Epithelial cell of proximal tubule (primary cell): ENCODE measurements around a stretch of chr18.

GRCh38 chr18:182232-182899 is 24.0 kb downstream of the USP14 start:
- RAMPAGE, long total RNA = no peak
- RRBS = no CpG with 5 or more reads among the region's 2 CpGs

DNA sequence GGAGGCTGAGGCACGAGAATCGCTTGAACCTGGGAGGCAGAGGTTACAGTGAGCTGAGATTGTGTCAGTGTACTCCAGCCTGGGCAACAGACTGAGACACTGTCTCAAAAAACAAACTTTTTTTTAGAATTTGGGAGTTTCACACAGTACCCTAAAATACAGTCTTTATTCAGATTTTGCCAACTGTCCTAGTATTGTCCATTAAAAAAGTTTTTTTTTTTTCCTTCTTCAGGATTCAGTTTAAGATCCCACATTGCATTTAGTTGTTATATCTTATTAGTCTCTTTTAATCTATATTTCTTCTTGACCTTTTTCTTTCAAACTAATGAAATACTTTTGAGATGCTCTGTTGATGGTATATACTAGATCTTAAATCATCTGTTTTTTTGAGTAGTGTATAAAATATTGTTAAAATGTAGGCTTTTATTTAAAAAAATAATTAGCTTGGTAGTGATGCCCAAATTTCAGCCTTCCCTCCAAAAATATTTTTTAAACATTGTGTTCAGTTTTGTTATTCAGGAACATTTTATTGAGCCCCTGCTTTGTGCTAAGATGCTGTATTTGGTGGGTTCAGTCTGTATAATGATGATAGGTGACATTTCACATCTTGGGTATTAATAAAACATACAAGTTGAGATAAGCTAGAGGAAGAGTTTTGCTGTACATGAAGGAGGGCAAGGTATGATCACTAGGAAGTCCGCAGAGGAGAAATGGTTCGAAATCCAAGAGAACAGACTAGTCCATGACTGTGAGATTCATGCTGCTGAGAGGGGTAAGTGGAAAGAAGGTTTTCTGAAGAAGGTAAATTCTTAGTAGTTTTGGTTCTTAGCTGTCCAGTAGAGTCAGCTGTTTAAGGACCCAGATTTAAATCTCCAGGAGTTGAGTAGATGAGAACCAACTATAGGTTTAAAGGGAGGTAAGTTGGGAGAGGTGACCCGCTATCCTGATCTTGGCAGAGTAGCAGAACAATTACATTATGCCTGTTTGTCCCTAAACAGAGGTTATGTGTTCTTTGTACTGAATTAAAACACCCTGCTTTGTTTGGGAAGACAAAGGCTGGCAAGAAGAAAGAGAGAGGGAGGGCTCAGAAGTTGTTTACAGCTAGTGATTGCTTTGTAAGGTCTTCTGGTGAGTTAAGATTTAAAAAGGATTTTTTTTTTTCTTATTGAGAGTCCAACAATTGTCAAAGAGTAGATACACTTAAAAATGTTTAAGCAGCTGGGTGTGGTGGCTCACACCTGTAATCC is 36.9 kb downstream of the USP14 start:
- RAMPAGE, long total RNA = no peak
- RRBS = no CpG with 5 or more reads among the region's 5 CpGs

GRCh38 chr18:204130-204741 is 45.9 kb downstream of the USP14 start:
- RAMPAGE, long total RNA = no peak
- RRBS = no CpG with 5 or more reads among the region's 1 CpG

GRCh38 chr18:666327-667452 is 9.2 kb downstream of the TYMS start:
- RAMPAGE, long total RNA = no peak
- RRBS = no CpG with 5 or more reads among the region's 6 CpGs

- RAMPAGE, long total RNA = no peak
- RRBS = no CpG with 5 or more reads among the region's 10 CpGs
Observed at GRCh38 chr18:810139-811179, 1.6 kb downstream of the YES1 start.

- RAMPAGE, long total RNA = no peak
- RRBS = 8% methylated on average over 5 of the region's 38 CpGs
Observed at GRCh38 chr18:906591-907135, 2.0 kb downstream of the ADCYAP1 start.

GRCh38 chr18:2605671-2606259 is 34.4 kb downstream of the NDC80 start:
- RAMPAGE, long total RNA = no peak
- RRBS = no CpG with 5 or more reads among the region's 1 CpG

DNA sequence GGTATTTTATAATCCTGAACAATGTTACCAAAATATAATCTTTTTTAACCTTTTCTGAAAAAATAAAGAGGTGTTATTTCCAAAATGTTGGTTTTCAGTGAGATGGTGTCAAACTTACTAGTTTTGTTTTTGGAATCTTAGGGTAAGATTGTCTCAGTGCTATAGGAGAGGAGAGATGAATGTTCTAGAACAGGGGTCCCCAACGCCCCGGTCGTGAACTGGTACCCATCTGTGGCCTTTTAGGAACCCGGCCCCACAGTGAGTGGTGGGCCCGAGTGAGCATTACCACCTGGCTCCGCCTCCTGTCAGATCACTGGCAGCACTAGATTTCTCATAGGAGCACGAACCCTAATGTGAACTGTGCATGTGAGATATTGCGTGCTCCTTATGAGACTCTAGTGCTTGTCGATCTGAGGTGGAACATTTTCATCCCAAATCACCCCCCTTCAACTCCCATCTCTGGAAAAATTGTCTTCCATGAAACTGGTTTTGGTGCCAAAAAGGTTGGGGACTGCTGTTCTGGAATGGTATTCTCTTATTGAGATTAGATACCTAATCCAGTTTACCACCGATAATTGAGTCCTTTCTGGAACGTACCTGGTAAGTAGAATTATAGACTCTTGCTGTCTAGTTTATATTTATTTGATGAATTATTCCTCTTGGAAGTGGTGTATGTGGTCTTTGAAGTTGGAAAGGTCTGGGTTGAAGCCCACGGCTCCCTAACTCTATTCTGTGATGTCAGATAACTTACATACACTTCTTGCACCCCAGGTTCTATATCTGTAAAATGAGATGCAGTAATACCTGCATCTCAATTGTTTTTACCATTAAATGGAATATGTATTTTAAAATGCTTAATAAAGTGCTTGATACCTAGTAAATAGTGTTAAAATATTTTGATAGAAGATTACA is 40.8 kb downstream of the SMCHD1 start:
- RAMPAGE, long total RNA = no peak
- RRBS = no CpG with 5 or more reads among the region's 12 CpGs

- RAMPAGE, long total RNA = no peak
- RRBS = no CpG with 5 or more reads among the region's 6 CpGs
Observed at GRCh38 chr18:2703024-2704035, 47.8 kb downstream of the SMCHD1 start.

DNA sequence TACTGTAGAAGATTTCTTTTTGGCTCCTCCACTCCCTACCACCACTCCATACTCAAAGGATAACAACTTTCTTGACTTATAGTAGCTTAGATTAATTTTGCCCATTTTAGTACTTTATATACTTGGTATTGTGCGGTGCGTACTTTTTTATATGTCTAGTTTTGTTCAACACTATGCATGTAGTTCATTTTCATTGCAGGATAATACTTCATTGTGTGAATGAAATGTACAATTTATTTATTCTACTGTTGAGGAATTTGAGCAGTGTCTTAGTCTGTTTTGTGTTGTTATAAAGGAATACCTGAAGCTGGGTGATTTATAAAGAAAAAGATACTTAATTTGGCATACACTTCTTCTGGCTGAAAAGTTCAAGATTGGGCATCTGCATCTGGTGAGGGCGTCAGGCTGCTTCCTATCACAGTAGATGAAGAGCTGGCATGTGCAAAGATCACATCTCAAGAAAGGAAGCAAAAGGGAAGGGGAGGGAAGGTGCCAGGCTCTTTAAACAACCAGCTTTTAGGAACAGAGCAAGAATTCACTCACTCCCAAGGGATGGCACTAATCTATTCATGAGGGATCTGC is 60.0 kb upstream of the EMILIN2 start:
- RAMPAGE, long total RNA = no peak
- RRBS = no CpG with 5 or more reads among the region's 3 CpGs

DNA sequence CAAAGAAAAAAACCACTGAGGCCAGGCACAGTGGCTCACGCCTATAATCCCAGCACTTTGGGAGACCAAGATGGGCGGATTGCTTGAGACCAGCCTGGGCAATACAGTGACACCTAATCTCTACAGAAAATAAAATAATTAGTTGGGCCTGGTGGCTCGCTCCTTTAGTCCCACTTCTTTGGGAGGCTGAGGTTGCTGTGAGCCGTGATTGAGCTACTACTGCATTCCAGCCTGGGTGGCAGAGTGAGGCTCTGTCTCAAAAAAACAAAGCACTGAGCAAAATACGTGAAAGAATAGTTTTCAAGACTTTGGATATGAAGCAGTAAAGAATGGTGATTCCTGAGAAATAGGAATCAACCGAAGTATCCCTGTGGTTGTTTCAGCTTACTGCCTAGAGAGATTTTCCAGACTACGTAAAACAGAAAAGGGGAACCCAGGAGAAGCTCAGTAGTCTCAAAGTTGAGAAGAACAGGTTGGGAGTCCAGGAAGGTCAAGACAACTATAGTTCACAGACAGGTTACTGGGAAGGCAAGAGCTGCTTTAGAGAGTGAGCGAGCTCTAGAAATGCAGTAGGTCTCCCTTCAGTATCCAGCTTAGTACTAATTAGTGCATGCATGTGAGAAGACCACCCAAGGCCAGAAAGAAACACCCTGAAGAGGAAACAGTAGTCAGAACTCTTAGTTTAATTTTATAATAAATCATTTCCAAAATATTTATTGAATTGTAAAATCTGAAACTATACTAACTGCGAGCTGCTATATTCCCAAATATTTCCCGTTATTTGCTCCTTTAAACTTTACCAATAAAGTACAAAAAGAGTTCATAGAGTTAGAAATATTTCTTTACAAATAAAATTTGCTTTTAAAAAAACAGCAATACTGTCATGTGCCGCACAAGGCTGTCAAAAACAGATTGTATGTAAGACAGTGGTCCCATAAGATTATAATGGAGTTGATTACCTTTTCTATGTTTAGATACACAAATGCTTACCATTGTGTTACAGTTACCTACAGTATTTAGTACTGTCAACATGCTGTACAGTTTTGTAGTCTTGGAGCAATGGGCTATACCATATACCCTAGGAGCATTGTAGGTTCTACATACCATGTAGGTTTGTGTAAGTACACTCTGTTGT is 55.1 kb upstream of the EMILIN2 start:
- RAMPAGE, long total RNA = no peak
- RRBS = no CpG with 5 or more reads among the region's 11 CpGs

GRCh38 chr18:2847535-2848229 is 876 bp downstream of the EMILIN2 start:
- RAMPAGE, long total RNA = no peak
- RRBS = 3% methylated on average over 30 of the region's 58 CpGs

GRCh38 chr18:2961733-2962341 is 51.1 kb downstream of the LPIN2 start:
- RAMPAGE, long total RNA = no peak
- RRBS = no CpG with 5 or more reads among the region's 6 CpGs

DNA sequence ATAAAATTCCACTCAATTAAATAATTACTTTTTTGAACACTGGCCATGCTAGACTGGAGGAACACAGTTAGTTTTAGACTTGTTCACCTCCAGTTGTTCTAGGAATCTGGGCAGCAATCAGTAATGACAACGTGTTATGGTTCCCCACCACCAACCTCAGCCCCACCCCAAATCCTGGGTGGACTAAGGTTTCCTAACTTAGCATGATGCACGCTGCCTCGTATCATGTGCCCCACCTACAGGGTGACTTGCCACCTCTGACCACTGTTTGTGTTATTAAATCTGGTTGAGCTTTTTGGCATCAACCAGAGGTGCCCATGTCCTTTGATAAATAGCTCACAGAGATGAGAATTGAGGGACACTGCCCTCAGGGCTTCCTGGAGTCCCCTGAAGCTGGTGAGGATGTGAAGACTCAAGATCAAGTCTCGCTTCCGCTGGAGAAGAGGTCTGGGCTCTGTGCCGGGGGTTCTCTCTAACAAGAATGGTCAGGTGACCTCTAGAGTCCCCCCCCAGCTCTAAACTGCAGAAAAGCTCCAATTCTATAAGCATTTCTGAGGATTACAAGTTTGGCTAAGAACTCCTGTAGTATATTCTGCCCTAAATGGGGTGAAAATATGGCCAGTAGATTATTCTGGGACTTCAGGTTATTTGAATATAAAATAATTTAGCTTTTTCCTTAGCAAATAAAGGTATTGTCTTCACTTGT is 32.5 kb downstream of the LPIN2 start:
- RAMPAGE, long total RNA = no peak
- RRBS = no CpG with 5 or more reads among the region's 6 CpGs

GRCh38 chr18:3049964-3050405 is 37.0 kb upstream of the LPIN2 start:
- RAMPAGE, long total RNA = no peak
- RRBS = no CpG with 5 or more reads among the region's 5 CpGs

DNA sequence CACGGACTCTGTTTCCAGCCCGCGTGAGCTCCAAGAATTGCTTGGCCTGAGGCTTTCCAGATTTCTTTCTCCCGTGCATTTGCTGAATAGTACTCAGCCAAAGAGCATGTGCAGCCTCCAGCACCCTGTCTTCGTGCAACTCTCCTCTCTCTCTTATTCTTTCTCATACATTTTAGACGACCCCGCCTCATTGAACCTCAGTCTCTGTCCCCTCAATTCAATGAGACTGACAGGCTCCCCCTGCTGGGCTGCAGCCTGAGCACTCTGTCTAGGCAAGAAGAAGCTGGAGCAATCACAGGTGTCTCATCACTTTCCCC is 49.9 kb upstream of the LPIN2 start:
- RAMPAGE, long total RNA = no peak
- RRBS = no CpG with 5 or more reads among the region's 7 CpGs

GRCh38 chr18:3079082-3079618 is 66.2 kb upstream of the LPIN2 start:
- RAMPAGE, long total RNA = no peak
- RRBS = no CpG with 5 or more reads among the region's 8 CpGs

DNA sequence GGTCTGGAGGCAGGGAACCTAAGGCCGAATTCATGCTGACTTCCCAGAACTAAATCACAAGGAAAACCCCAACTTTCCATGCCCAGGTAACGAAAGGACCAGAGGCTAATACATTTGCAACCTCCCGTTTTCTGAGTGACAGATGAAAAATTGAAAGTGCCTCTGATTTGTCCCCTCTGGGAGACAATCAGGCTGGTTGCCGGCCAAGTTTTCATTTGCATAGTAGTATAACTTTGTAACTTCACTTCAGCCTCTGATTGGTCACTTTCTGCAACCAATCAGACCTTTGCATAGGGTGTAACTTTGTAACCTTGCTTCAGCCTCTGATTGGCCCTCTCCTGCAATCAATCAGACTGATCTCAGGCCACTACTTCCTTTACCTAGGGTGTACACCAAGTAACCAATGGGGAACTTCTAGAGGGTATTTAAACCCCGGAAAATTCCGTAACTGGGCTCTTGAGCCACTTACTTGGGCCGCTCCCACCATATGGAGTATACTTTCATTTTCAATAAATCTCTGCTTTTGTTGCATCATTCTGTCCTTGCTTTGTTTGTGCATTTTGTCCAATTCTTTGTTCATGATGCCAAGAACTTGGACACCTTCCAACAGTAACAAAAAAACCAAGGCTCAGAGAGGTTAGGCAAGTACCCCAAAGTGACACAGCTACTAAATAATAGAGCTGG is 10.7 kb upstream of the MYOM1 start:
- RAMPAGE, long total RNA = no peak
- RRBS = no CpG with 5 or more reads among the region's 7 CpGs

GRCh38 chr18:3255406-3256483 is 6.2 kb upstream of the MYL12B start:
- RAMPAGE, long total RNA = no peak
- RRBS = no CpG with 5 or more reads among the region's 10 CpGs

DNA sequence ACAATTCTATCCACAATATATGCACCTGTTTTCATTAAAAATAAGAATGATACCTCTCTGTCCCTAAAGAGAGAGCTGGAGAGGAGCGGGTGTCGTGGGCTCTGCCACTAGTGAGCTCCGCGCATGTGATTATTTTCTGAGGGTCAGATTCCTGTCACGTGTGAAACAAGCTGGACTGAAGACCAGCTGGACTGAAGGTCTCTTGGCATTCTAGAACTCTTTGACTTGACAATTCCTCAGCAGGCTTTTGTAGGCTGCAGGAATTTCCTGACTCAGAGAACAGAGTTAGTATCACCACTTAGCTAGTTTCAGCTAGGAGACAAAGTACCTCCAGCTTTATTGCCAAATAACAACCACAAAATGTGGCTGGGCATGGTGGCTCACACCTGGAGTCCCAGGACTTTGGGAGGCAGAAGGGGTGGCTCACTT is 88.5 kb downstream of the MYL12B start:
- RAMPAGE, long total RNA = no peak
- RRBS = no CpG with 5 or more reads among the region's 5 CpGs